Diencephalon (tissue), 2 donors: ENCODE results near the gene TMEM270.

DNA sequence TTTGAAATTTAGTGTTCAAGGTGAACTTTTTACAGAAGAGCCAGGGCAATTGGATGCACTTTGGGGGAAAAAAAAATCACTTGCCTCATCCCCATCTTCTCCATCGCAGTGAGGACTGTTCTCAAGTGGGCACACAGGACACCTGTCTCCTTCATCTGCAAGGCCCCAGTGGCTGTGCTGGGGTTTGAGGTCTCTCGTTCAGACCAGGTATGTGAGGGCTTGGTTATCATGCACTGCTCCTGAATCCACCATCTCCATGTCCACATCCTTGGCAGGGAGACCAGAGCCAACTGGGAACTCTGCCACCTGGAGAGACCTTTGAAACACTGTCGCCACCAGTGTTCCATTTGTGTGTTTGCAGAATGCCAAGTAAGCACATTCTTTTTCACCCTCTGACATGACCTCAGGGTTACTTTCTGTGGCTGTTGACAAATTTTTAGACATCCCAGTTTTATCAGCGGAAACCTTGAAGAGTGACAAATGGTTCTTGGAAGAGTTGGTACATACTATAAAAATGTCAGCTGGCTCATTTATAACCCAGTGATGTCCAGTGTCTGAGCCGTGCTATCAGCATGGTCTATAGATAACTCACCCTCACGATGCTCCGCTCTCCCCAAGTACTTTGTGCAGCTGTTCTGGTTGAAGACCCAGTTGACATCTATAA is 563.3 kb upstream of the GALNT17 start:
- RAMPAGE, long total RNA = no peak

- RAMPAGE, long total RNA = no peak
These were observed 535.8 kb upstream of the GALNT17 start for GRCh38 chr7:70595664-70597064.

- RAMPAGE, long total RNA = no peak
These were observed 532.0 kb upstream of the GALNT17 start for GRCh38 chr7:70599889-70600396.

- RAMPAGE, long total RNA = no peak
These were observed 471.9 kb upstream of the GALNT17 start for GRCh38 chr7:70660144-70660382.

DNA sequence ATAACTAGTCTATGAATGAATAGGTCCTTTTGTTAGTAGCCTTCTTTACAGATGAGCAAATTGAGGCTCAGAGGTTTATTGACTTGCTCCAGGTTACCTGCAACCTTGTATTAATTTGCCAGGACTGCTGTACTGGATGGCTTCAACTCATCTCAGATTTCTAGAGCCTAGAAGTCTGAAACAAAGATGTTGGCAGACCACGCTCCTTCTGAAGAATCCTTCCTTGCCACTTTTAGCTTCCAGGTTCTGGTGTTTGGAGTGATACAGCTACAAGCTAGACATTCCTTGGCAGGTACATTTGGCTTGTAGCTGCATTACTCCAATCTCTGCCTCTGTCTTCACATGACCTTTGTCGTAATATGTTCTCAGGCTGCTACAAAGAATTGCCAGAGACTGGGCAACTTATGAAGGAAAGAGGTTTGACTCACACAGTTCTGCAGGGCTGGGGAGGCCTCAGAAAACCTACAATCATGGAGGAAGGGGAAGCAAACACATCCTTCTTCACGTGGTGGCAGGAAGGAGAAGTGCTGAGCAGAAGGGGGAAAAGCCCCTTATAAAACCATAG is 146.3 kb downstream of the GALNT17 start:
- RAMPAGE, long total RNA = no peak

GRCh38 chr7:72332179-72332541 is 80.0 kb downstream of the CALN1 start:
- RAMPAGE, long total RNA = no peak

GRCh38 chr7:72879548-72880351 is 45.1 kb upstream of the POM121 start:
- RAMPAGE, long total RNA = no peak

- RAMPAGE, long total RNA = no peak
These were observed 27.2 kb upstream of the POM121 start for GRCh38 chr7:72897648-72898118.

DNA sequence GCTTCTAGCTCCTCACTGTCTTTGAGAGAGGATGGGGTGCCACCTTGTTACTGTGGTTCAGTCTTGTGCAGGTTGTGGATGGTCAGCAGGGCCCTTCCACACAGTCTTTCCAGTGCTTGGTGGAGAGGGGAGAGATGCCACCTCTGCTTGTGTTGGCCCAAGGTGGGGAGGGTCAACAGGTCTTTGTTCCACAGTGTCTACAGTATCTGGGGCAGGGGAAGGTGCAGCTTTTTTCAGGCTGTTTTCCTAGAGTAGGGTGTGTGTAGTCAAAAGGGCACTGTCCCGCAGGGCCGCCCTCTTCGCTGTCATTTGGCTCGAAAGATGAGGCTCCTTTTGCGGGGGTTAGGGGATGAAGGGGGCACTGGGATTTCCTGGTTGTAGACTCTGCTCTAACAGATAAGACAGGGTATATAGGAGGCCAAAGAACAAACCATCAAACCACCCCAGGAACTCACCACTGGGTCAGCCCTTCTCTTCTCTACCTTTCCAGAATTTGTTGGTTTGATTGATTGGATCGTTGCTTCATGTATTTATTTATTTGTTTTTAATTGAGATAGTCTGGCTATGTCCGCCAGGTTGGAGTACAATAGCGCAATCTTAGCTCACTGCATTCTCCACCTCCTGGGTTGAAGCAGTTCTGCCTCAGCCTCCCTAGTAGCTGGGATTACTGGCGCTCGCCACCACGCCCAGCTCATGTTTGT is 14.3 kb upstream of the POM121 start:
- RAMPAGE, long total RNA = no peak

GRCh38 chr7:72928524-72929163 is 3.7 kb downstream of the POM121 start:
- RAMPAGE, long total RNA = no peak

DNA sequence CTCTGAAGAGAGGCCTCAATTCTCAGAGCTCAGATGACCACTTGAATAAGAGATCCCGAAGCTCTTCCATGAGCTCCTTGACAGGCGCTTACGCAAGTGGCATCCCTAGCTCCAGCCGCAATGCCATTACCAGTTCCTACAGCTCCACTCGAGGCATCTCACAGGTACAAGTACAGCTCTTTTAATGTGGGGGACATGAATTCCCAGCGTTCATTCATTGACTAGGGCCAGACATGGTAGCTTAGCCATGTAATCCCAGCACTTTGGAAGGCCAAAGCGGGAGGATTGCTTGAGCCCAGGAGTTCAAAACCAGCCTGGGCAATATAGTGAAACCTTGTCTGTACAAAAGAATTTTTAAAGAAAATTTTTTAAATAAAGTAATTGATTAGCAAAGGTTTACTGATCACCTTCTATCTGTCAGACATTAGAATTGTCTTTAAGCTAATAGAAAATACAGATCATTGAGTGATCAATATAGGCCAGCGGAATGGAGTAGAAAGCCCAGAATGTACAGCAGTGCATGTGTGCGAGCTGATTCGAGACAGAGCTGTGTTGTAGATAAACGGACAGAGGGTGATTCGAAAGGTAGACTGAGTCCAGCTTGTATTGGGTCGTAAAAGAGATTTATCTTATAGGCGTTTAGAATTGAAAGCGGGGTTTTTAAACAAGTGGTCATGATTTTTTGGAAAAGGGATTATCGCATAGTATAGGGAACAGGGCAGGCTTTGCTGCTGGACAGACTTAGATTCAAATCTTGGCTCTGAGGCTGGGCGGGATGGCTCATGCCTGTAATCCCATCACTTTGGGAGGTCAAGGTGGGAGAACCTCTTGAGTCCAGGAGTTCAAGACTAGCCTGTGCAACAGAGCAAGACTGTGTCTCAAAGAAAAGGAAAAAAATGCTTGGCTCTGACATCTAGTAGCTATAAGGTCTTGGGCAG is 5.3 kb downstream of the POM121 start:
- RAMPAGE, long total RNA = no peak

DNA sequence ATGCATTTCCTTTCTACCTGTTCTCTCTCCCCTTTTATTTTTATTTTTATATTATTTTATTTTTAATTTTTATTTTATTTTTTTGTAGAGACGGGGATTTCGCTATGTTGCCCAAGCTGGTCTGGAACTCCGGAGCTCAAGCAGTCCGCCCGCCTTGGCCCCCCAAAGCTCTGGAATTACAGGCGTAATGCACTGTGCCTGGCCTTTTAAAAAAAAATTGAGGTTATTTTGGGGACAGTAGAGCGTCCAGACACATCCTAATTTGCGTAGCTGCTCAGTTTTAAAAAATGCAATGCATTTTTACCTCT is 23.1 kb downstream of the SPDYE8 start:
- RAMPAGE, long total RNA = no peak

GRCh38 chr7:73324047-73324949 is 3.6 kb downstream of the TRIM50 start:
- RAMPAGE, long total RNA = no peak

GRCh38 chr7:73363044-73363303 is 35.0 kb downstream of the FKBP6 start:
- RAMPAGE, long total RNA = no peak

DNA sequence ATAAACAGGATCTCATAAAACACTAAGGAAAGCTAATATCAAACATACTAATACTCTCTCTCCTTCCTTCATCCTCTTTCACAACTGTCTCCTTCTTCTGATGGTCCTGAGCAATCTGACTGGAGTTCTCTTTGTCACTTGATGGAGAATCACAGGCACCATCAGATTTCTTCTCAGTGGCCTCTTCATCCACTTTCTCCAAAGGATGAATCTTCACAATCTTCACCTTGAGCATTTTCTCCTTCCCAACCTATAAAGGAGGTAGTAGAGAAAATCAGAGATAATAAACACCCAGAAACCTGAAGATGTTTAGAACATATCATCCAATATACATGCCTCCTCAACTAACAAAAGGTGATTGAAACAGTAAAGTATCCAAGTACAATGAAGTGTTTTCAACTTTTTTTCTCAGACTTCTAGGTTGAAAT is 23.6 kb downstream of the BAZ1B start:
- RAMPAGE, long total RNA = no peak

GRCh38 chr7:73556150-73556505 is 1.4 kb downstream of the BCL7B start:
- RAMPAGE, long total RNA = no peak

DNA sequence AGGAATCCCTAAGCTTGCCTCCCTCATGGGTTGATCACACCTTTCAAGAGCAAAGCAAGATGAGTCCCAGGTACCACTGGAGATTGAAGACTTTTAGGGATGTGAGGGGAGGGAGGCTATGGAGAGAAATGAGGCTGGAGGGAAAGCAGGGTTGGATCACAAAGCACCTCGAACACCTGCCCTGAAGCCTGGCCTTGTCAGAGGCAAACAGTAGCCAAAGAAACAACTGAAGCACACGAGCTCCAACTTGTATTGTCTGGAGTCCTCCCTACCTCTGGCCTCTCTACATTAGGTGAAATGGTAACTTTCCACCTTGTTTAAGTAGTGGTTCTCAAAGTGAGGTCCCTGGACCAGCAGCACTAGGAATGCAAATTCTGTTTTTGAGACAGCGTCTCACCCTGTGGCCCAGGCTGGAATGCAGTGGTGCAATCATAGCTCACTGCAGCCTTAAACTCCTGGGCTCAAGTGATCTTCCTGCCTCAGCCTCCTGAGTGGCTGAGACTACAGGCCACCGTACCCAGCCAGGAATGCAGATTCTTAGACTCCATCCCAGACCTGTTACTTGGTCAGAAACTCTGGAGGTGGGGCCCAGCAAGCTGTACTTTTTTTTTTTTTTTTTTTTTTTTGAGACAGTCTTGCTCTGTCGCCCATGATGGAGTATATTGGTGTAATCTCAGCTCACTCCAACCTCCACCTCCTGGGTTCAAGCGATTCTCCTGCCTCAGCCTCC is 6.7 kb upstream of the TBL2 start:
- RAMPAGE, long total RNA = no peak

DNA sequence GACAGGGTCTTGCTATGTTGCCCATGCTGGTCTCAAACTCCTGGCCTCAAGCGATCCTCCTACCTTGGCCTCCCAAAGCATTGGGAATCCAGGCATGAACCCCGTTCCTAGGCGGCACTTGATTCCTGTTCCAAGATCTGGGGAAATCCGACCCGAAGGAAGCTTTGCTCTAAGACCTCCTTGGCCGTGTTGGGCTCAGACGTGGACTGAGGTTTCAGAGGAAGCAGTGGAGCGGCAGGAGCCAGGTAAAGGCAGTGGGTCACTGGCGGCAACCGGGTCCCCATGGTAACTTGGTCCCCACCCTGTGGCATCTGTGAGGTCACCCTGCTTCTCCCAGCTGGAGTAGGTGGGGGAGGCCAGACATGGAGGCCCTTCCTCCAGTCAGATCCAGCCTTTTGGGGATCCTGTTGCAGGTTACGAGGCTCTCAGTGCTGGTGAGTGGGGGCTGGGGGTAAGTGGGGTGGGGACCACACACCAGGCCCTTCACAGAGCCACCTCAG is at the start of gene TMEM270:
TSS of gene TMEM270 (plus strand) at position 327 of the 500 bp plus-strand sequence.
- RAMPAGE, long total RNA = no peak

DNA sequence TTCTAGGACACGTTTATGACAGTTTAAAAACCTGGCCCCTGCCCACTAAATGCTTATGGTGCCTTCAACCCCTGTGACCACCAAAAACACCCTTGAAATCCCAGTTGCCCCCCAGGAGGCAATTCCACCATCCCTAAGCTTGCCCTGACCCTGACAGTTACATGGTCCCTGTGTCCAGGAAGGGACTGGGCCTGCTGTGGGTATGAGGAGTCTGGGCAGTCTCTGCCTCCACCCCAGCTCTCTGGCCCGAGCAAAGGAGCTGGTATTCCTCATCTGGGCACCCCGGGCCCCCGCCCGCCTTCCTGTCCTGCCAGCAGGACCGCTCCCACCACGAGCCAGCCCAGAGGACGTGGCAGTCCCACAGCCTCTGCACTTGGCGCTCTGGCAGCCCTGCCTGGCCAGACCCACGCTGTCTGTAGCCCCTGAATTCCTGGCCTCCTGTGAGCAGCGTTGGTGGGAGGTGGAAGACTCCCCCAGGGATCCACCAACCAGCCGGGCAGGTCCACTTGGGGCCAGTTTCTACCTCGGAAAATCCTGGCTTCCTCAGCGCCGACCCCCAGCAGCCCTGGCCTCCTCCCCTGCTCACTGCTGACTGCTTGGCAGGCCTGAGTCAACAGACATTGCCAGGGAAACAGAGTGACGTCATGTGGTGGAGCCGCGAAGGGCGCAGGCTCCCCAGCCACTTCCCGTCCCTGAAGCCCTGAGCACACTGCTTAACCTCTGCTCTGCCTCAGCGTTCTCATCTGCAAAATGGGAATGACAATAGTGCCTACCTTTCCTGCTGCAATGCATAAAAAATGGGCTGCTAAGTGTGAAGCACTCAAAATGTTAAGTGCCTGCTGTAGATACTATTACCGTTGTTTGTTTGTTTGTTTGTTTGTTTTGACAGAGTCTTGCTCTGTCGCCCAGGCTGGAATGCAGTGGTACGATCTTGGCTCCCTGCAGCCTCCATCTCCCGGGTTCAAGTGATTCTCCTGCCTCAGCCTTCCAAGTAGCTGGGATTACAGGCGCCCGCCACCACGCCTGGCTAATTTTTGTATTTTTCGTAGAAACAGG is 21.6 kb upstream of the LIMK1 start:
- RAMPAGE, long total RNA = start-site peak on the minus strand centred at position 587 of the sequence, 26 bp wide, 18 and 33 reads in 2 replicates

- RAMPAGE, long total RNA = no peak
These were observed 685 bp downstream of the LAT2 start for GRCh38 chr7:74210490-74210892.